Omental fat pad (tissue), 4 donors: ENCODE measurements around the genes ACOT9 and MAGEB18.

DNA sequence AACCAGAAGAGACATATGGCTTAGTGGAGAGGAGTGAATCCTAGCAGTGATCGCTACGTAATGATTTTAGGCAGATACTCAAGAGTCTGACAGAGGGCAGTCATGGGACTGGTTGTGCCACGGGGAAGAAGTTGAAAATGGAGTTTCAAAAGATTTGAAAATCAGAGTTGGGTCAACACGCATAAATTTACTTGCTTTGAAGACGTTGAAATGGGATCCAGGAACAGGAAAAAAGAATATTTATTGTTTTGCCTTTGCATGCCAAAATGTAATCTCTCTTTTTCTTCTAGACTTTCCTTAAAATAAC lies 8.2 kb upstream of the SMS start:
- PRO-cap: no peak
- RAMPAGE, long total RNA, 4 experiments: no peak in any of the 4 experiments

DNA sequence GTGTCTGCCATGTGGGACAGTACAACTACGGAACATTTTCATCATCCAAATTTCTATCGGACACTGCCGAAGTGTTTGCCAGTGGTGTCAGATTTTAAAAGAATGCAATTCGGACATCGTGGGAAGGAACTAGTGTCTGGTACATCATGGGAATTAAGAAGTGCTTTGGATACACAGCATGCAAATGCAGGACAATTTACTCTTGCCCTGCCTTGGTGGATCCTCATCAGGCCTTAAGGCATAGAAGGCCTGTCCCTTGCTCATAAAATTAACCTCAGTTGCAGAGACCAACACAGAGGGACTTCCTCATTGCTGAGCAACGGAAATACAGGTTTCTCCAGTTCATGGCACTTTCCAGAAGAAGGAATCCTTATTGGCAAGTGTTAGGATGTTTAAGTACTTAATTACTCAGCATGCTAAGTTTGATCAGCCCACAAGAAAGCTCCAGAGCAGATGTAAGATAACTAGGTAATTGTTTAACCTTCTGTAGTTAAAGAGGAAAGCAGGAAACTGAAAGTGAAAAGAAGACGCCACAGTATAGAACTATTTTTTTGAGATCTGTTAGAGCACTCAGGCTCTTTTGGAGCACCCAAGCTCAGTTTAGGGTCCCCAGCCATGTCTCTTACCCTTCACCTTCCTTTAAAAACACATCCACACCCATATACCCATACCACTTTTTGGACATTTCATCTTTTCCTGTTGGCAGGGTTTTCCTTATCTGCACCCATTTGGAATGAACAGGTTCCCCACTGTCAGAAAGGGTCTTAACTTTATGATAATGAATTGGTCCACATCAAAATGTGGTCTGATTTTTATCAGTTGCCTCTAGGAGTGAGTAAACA lies 33.5 kb downstream of the SMS start:
- PRO-cap: no peak
- RAMPAGE, long total RNA, 4 experiments: no peak in any of the 4 experiments

DNA sequence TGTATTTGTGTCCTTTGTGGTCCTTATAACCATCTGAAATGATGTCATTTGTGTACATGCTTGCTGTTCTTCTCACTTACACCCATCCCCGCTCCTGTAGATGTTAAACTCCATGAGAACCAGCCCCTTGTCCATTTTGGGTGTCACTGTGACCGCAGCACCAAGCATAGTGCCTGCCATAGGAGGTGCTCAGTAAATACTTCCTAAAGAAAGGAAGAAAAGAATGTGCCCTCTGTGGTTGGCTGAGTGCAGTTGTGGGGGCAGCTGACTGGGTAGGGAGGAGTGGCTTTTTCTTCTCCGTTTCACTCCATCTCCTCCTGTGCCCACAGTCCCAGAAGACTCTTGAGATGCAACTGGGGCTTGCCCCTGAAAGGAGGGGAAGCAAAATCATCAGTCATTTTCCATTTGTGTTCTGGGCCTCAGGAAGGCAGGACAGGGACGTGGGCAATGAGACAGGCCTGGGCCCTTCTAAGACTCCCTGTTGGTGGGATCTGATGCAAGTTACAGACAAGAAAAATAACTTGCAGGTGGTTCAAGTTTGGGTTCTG lies 25.6 kb downstream of the PHEX start:
- PRO-cap: no peak
- RAMPAGE, long total RNA, 4 experiments: no peak in any of the 4 experiments

DNA sequence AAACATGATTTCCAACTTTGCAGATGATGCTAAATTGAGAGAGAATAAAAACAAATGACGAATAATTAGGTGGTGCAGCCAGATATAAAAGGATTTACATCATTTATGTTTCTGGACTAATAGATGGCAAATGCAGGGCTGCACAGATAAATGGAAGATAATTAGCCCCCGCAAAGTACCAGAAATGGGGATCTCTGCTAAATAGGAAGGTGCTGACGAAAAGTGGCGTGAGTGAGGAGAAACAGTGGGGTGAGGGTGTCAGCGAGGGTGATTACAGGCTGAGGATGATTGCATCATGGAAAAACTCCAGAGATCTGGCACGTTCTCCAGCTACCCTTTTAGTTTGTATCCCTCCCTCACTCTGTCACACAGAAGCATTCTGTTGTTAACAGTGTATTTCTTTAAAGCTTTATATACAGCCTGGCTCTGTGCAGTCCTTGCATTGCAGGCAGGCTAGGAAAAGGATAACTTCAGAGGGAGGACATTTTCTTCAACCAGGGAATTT lies 309.7 kb upstream of the DDX53 start:
- PRO-cap: no peak
- RAMPAGE, long total RNA, 4 experiments: no peak in any of the 4 experiments

DNA sequence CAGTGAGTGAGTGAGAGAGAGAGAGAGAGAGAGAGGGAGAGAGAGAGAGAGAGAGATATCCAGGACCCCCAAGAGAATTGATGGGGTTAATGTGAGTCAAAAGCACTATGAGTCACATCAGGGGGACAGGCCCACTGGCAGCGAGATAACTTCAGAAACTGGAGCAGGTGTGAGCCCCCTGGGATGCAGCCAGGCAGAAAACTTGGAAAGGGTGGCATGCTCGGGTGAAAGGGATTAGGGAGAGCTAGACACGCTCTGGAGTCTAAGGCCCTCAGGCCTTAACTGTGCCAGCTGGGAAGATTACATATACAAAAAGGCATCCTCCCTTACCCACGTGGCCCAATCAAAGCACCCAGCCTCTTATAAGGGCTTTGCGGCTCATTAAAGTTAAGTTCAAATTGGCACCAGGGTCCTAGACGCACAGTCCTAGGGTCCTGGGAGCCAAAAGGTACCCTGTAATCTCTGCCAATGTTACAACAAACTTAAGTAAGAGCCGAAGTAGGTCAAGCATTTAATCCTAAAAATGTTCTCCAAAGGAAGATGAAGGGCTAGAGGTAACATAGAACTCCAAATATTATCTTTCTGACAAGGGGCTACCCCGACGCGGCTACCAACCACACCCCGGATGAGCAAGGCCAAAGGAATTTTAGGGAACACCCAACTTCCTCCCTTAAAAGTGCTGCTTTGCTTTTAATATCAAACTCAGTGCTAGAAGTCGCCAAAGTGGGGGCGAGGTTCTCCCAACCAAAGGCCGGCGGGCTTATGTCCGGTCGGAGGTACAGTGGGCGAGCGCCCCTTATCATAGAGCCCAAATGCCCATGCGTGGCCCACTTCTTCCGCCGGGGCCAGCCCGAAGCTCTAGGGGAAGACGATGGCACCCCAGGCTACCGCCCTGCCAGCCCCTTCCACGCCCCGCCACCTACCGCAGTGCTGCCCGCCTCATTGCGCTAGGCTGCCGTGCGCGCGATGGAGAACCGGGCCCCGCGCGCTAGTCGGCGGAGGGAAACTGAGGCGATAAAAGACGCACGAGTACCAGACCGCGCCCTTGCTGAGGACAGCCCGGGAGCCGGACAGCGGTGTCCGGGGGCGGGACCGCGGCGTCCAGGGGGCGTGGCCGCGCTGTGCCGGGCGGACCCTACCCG lies at the start of gene ACOT9:
Gene ACOT9, minus strand, starts transcription at position 1,075 of the 1,142 bp plus-strand sequence.
- PRO-cap: unidirectional peak, plus-strand start at position 390 of the sequence; unidirectional peak, plus-strand start at position 721 of the sequence
- RAMPAGE, long total RNA, 4 experiments: start-site peak on the minus strand in 4 of 4 experiments, centred at positions 989 to 1,056 of the sequence, 22 to 2,201 reads per replicate

GRCh38 chrX:23766430-23767150 lies 16.4 kb upstream of the SAT1 start:
- PRO-cap: no peak
- RAMPAGE, long total RNA, 4 experiments: no peak in any of the 4 experiments

- PRO-cap: no peak
- RAMPAGE, long total RNA, 4 experiments: no peak in any of the 4 experiments
Measured at GRCh38 chrX:23773570-23774117, 9.3 kb upstream of the SAT1 start.

DNA sequence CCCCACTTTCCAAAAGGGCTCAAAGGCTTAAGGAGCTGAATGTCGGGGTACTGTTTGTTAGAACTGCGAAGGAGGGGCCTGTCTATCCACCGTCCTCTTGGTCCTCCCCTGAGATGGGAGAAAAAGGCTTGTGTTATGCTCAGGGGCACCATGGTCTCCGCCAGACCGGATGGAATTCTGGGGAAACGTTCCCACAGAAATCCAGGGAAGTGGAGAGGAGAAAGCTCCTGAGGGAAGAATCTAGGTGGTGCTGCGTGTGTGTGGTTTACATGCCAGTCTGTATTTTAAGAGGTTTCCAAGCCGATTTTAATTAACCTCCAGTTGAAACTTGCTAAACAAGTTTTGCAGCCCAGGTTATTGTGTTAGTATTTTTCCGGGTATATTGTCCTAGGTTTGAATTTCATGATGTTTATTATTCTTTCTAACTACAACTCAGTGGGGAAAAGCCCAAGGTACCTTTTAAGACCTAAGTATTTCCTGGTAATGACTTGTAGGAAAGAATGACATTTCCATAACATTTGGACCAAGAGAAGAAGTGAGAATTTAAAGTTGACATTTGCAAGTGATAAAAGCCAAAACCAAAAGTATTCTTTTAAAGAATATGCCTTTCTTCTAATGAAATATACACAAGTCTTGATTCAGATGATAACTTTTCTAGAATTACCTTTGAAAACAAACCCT lies 14.4 kb downstream of the SAT1 start:
- PRO-cap: no peak
- RAMPAGE, long total RNA, 4 experiments: no peak in any of the 4 experiments

GRCh38 chrX:24081375-24081902 lies 26.7 kb downstream of the EIF2S3 start:
- PRO-cap: no peak
- RAMPAGE, long total RNA, 4 experiments: no peak in any of the 4 experiments

- PRO-cap: no peak
- RAMPAGE, long total RNA, 4 experiments: no peak in any of the 4 experiments
Measured at GRCh38 chrX:24117178-24117762, 32.3 kb upstream of the ZFX start.

DNA sequence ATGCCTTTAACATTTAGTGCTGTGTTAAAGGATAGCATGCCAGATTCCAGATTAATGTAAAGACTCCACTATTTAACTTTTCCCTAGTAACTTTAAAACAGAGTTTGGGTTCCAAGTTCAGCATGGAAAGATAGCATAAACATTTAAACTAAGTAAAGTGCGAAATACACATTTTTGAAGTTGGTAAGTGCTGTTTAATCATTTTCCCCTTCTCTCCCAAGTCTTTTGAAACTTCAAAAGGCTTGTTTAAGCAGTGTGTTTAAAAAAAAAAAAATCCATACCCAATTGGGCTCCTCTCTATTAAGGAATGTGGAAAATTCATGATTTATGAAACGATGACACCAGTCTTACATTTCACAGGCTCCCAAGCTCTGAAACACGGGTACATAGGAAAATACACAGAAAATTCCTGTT lies 1.1 kb upstream of the ZFX start:
- PRO-cap: no peak
- RAMPAGE, long total RNA, 4 experiments: no peak in any of the 4 experiments

- PRO-cap: no peak
- RAMPAGE, long total RNA, 4 experiments: no peak in any of the 4 experiments
Measured at GRCh38 chrX:24180914-24181586, 31.5 kb downstream of the ZFX start.

GRCh38 chrX:24475053-24475894 lies 10.2 kb downstream of the PDK3 start:
- PRO-cap: no peak
- RAMPAGE, long total RNA, 4 experiments: no peak in any of the 4 experiments

- PRO-cap: no peak
- RAMPAGE, long total RNA, 4 experiments: no peak in any of the 4 experiments
Measured at GRCh38 chrX:26138249-26138558, at the start of gene MAGEB18. TSS of gene MAGEB18 (plus strand) at chrX:26138343.

DNA sequence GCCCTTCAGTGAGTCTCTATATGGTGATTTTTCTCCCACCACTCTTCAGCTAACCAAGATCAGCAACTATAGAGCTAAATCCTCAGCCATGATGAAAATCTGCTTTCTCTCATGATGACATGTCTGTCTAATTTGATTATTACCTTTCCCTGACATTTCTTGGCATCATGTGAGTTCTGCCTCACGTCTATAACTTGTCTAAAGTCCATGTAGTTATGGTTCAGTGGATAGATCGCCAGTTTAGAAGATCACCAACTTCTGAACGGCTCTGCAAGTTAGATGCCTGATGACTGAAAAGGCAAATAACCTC lies 14.9 kb upstream of the DCAF8L1 start:
- PRO-cap: no peak
- RAMPAGE, long total RNA, 4 experiments: no peak in any of the 4 experiments

DNA sequence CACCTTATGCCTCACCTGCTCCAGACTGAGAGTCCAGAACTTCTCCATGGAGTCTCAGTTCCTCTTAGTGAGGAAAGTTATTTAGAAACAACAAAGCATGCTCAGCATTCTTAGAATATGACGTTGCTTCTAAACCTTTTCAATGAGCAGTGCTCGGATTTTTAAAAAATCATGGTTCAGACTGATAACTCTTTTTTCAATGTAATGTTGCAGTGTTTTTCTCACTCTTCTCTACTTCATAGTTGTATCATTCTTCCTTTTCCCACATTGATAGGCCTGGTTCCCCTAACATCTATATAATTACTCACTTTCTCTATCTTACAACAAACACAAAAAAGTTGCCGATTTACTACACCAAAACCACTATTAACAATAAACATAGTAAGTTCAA lies 106.2 kb upstream of the IL1RAPL1 start:
- PRO-cap: no peak
- RAMPAGE, long total RNA, 4 experiments: no peak in any of the 4 experiments

DNA sequence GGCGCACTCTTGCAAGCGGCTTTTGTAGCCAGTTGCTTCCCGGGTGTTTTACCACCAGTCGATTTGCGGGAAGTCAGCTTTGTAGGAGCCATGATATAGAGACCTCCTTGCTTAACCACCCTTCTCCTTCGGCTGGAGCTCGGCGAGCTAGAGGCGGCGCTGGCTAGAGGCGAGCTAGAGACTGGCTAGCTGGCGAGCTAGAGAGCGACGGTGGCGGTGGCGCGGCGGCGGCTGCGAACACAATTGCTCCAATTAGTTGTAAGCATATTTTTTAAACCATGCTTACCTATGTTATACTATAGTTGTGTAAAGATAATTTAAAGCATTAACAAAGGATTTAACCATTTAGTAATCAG lies 72.1 kb downstream of the IL1RAPL1 start:
- PRO-cap: no peak
- RAMPAGE, long total RNA, 4 experiments: no peak in any of the 4 experiments

DNA sequence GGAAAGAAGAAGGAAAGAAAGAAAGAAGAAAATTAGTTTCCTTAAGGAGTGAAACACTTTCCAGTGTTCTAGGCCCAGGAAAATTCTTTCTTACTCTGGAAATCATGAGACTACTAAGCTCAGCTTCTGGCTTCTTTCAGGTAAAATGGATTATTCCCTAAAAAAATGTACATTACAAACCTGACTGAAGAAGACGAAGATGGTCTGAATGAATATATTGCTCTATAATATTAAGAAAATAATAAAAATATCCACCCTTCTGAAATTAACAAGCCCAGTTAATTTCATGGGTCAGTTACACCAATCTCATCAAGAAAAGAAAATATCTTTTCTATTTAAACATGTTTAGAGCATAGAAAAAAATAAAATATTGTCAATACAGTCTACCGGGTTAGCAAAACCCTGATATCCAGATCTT lies 118.0 kb upstream of the MAGEB2 start:
- PRO-cap: no peak
- RAMPAGE, long total RNA, 4 experiments: no peak in any of the 4 experiments

- PRO-cap: no peak
- RAMPAGE, long total RNA, 4 experiments: no peak in any of the 4 experiments
Measured at GRCh38 chrX:30302838-30303328, 6.3 kb downstream of the NR0B1 start.

DNA sequence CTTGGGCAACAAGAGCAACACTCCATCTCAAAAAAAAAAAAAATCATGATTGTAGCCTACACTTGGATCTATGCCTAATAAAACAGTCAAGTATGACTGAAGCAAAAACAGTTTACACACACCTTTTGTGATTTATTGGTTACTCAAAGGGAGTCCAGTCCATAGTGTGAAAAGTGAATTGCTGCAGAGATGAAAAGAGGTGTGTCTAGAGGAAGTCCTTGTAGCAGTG lies 34.8 kb upstream of the TASL start:
- PRO-cap: no peak
- RAMPAGE, long total RNA, 4 experiments: no peak in any of the 4 experiments